ENCODE measurements around a stretch of chr2.

DNA sequence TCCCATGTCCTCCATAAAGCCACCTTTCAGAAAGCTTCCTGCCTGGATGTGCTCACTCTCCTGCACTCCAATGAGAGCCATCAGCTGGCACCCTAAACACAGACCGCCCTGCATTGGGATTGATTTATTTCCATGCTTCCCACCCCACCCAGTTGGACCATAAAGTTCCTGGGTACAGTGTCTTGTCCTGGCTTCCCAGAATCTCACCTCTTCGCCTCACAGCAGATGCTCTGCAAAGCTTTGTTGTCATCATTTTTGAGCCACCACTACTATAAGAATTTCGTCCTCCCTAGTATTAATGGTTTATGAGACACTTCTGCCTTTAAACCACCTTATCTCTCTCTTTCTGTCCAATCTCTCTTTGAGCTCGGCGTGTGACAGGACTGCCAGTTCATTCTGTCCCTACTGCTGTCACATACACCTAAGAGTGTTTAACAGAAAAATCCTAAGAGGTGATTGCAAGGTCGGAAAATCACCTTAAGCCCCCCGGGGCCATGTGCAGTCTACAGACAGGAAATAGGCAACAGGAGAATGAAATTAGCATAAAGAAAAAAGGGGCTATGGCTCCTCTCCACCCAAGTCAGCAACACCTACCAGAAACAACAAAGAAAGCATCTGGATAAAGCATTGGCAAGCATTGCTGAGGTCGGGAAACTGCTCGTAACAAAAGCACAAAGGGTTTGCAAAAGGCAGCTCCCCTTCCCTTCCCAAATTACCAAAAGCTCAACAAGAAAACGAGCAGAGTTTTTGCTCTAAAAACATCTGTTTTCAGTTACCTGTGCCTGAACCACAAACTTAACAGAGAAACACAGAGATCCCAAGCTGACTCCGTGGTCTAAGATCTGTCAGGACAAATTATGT lies 30.6 kb downstream of the ANKRD44 start:
- PRO-cap = no peak
- RAMPAGE, long total RNA, 2 experiments = no peak in any of the 2 experiments

DNA sequence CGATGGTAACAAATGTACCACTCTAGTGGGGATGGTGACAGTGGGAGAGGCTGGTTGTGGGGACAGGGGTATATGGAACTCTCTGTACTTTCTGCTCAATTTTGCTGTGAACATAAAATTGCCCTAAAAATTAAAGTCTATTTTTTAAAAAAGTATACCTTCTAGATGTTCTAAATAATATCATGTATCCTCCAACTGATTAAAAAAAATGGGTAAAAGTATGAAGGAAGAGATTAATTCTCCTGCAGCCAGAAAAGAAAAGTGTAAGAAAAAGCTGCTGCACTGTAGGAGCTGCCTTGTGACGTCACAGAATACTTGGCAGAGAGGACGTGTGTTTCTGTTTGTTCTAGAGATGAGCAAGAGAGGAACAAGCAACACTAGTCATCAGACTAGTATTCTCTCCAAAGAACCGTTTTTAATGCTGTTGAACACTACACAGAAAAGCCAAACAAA lies 23.4 kb downstream of the ANKRD44 start:
- PRO-cap = unidirectional peak, plus-strand start at position 349 of the sequence
- RAMPAGE, long total RNA, 2 experiments = no peak in any of the 2 experiments

GRCh38 chr2:197323263-197323844 lies 12.8 kb upstream of the ANKRD44 start:
- PRO-cap = no peak
- RAMPAGE, long total RNA, 2 experiments = no peak in any of the 2 experiments

- PRO-cap = no peak
- RAMPAGE, long total RNA, 2 experiments = no peak in any of the 2 experiments
These were observed 20.8 kb downstream of the SF3B1 start for GRCh38 chr2:197414075-197414411.

- PRO-cap = no peak
- RAMPAGE, long total RNA, 2 experiments = no peak in any of the 2 experiments
These were observed 340 bp upstream of the BOLL start for GRCh38 chr2:197785461-197785856.

DNA sequence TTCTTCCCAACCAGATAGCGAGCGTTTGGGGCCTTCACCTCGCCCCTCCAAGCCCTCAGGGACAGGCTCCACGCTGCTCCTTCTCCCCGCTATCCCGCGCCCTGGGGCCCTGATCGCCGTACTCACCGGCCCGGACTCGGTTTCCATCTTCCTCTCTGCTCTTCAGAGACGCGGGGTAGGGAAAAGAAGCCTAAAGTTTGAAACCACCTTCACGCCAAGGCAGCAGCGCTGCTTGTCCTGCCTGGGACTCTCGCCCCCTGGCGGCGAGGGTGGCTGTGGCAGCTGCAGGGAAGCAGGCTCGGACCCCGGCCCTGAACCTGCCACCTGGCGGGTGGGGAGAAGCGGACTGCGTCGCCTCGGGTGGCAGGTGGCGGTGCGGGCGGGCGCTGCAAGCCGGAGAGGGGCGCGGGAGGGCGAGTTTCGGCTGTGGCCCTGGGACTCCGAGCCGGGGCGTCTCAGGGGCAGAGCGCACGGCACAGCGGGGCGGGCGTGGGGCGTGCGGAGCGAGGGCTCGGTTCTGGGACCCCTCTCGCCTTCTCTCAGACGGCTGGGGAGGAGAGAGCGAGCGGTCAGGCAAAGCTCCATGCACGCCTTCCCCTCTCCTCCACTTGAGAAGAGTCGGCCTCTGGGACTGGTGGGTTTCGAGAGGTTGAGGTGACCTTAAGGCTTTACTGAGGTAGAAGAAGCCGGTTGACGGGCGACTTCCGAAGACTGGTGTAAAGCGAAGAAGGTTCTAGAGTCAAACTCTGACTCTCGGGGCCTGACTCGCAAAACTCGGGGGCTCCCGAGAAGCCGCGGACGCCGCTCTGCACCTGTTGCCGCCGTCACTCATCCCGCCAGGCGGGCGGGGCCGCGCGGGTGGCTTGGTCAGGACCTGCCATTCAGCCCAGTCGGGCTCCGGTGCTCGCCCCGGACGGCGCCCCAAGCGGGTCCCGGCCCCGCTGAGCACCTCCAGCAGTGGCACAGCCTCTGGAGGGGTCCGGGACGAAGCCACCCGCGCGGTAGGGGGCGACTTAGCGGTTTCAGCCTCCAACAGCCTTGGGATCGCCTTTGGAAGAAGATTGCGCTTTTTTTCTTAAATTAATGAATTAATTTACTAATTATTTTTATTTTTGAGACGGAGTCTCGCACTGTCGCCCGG lies 1.1 kb upstream of the BOLL start:
- PRO-cap = no peak
- RAMPAGE, long total RNA, 2 experiments = start-site peak on the minus strand in 1 of 2 experiments, centred at position 275 of the sequence, 25 reads per replicate

DNA sequence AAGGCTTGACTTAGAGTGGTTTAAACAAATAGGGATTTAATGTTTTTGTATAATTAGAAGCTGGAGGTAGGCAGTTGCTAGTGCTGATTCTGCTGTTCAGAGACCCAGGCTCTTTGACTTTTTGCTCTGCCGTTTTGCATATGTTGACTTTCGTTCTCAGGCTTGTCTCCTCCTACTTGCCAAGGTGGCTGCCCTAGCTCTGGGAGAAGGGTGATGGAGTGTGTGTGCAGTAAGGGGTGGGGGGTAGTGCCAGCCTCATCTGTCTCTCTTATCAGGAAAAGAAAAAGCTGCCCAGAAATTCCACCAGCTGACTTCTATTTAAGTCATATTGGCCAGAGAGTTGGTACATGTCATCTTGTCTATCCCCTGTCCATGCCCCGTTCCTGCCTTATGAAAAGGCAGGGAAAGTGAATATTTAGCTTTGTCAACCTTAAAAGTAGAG lies 89.4 kb downstream of the PLCL1 start:
- PRO-cap = no peak
- RAMPAGE, long total RNA, 2 experiments = no peak in any of the 2 experiments

- PRO-cap = no peak
- RAMPAGE, long total RNA, 2 experiments = no peak in any of the 2 experiments
These were observed 279.5 kb downstream of the PLCL1 start for GRCh38 chr2:198083875-198084359.

DNA sequence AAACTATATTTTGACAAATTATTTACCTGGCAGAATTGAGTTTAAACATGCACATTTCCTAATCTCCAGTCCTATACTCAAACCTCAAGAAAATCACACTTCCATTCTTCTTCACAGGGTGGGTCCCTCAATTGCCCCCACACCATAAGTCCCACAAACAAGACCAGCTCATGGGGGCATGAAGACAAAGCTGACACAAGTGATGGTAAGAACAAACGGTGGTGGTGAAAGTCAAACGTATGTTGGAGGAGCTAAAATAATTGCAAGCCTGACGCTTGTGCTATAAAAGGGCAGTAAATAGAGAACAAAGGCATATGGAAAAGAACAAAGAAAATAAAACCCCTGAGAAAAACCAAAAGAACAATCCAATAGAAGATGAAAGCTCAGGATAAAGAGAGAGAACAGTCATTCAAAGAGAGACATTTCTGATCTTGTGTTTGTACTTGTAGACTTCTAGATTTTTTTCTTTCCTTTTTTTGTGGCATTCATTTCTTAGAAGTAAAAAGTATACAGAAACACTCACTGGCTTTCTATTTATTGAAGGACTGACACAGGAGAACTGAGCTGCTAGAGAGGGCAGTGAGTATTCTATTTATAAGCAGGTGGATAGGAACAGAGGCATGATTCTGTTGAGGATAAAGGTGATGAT lies 688.6 kb downstream of the SATB2 start:
- PRO-cap = no peak
- RAMPAGE, long total RNA, 2 experiments = no peak in any of the 2 experiments

- PRO-cap = no peak
- RAMPAGE, long total RNA, 2 experiments = no peak in any of the 2 experiments
These were observed 185.3 kb downstream of the SATB2 start for GRCh38 chr2:199272359-199272840.

DNA sequence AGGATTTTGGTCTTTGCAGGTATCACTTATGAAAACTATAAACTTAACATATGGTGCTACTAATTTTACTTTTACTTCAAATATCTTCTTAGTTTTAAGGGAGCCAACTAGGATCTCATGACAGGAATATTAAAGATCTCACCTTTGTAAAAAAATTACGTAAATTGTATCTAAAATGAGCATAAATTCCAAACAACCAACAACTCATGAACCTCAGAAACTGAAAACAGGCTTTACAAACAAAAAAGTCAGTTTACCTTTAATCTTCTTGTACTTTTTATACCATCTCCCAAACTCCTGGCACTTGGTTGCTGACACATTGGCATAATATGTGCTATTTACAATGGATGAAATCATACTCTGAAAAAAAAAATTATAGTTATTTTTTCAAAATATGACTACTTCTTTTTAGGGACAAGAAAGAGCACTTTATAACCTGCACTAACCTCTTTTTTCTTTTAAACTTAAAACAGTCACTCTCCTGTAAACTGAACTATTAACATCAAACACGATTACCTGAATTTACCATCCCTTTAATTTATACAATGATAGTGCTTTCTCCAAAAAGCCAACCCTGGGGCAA lies 89.3 kb downstream of the SATB2 start:
- PRO-cap = no peak
- RAMPAGE, long total RNA, 2 experiments = no peak in any of the 2 experiments

DNA sequence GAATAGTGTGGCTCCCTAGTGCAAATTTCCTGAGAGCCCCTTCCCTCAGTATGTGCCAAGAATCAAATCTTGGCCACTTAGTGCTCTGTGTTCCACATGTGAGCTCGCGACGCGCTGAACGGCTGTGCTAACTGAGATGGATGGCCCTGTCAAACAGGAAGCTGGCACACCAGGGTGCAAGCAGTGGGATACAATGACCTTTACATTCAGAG lies 26.2 kb downstream of the SATB2 start:
- PRO-cap = no peak
- RAMPAGE, long total RNA, 2 experiments = no peak in any of the 2 experiments

GRCh38 chr2:199467012-199467515 lies 9.3 kb upstream of the SATB2 start:
- PRO-cap = no peak
- RAMPAGE, long total RNA, 2 experiments = no peak in any of the 2 experiments

- PRO-cap = no peak
- RAMPAGE, long total RNA, 2 experiments = no peak in any of the 2 experiments
These were observed 12.2 kb upstream of the SATB2 start for GRCh38 chr2:199469992-199470290.

DNA sequence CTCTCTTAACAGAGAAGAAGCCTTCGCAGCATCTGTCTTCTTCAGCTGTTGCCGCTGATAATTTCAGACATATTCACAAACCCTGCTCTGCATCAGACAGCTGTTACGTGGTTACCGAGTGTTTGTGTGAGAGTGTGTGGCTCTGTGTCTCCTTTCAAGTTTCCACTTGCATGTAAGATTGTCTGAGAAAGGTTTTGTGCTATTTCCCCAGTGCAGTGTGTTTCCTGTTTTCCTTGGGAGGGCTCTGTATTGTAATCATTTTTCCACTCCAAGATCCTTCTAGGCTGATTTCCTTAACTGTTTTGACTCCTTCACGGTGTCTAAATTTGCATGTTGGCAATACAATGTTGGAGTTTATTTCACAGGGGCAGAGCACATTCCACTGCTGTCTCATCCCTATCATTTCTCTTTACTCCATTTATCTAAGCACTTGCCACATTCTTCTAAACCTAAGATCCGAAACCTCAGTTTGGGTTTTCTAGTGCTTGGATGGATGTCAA lies 32.9 kb downstream of the MAIP1 start:
- PRO-cap = unidirectional peak, minus-strand start at position 168 of the sequence
- RAMPAGE, long total RNA, 2 experiments = no peak in any of the 2 experiments

- PRO-cap = no peak
- RAMPAGE, long total RNA, 2 experiments = no peak in any of the 2 experiments
These were observed 108.1 kb downstream of the MAIP1 start for GRCh38 chr2:200063416-200063850.

GRCh38 chr2:200156434-200156717 lies 150.1 kb upstream of the SPATS2L start:
- PRO-cap = unidirectional peak, minus-strand start at chr2:200156642
- RAMPAGE, long total RNA, 2 experiments = no peak in any of the 2 experiments

DNA sequence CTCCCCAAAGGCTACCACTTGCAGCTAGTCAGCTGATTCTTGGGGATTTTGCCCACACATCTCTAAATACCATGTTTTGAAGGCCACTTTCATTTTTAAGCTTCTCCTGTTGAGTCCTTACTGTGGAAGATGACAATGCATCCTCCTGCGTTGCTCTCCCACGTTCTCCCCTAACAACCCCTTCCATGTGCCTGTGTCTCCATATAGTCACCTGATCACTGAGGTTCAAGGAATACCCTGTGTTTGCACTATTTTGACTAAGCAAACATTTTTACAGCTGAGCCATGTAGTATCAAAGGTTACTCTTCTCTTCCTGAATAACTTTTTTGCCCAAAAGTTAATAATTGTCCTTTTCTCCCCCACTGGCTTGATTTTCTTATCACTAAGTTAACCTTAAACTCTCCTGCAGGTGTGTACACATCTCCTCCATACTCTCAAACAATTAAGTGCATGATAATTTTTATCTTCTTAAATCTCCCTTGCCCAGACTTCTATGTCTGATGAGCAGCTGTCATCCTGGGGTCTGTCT lies 85.4 kb upstream of the SPATS2L start:
- PRO-cap = no peak
- RAMPAGE, long total RNA, 2 experiments = no peak in any of the 2 experiments

GRCh38 chr2:200380041-200380617 lies 73.6 kb downstream of the SPATS2L start:
- PRO-cap = no peak
- RAMPAGE, long total RNA, 2 experiments = no peak in any of the 2 experiments

DNA sequence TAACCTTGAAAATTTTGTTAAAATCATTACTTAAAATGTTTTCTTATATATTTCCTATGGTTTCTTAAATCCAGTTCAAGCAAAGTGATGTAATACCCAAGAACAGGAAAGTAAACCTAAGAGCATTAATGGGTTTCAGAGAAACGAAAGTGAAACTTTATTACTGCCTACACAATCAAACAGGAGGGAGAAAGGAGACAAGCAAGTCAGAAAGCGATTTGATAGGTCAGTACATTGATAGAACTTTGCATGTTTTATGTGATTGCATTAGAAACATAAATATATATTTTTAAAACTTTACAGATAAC lies 77.3 kb downstream of the SPATS2L start:
- PRO-cap = no peak
- RAMPAGE, long total RNA, 2 experiments = no peak in any of the 2 experiments

All from prostate gland (tissue), 2 donors.